Astrocyte (in vitro differentiated cells and primary cell): ENCODE data around the genes ADAMTS5, KRTAP23-1, KRTAP19-3, KRTAP20-2 and KRTAP8-1.

- PRO-cap: bidirectional peak, plus-strand start at chr21:26967049, minus-strand start at chr21:26967091; bidirectional peak, plus-strand start at chr21:26967780, minus-strand start at chr21:26967608
- RRBS, 2 experiments: 2 to 6% methylated on average over 12 to 15 of the region's 66 CpGs
Observed at GRCh38 chr21:26966887-26967972, at the start of gene ADAMTS5. TSS of gene ADAMTS5 (minus strand) at chr21:26967088.

DNA sequence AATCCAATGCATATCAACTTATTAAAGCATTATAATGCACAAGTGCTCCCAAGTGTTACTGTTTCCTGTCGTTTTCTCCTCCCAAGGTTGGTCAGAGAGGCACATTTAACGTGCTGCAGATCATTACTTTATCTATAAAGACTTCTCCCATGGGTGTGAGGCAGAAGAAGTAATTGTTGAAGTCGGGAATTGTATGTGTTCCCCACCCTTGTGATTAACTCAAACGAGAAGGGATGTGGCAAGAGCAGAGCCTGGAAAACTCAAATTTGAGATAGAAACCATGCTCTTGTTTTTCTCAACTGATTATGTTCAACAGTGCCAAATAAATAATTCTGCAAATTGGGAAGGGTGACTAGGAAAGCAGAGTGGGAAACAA is 412.5 kb upstream of the ADAMTS5 start:
- PRO-cap: no peak
- RRBS, 2 experiments: no CpG with 5 or more reads among the region's 4 CpGs

DNA sequence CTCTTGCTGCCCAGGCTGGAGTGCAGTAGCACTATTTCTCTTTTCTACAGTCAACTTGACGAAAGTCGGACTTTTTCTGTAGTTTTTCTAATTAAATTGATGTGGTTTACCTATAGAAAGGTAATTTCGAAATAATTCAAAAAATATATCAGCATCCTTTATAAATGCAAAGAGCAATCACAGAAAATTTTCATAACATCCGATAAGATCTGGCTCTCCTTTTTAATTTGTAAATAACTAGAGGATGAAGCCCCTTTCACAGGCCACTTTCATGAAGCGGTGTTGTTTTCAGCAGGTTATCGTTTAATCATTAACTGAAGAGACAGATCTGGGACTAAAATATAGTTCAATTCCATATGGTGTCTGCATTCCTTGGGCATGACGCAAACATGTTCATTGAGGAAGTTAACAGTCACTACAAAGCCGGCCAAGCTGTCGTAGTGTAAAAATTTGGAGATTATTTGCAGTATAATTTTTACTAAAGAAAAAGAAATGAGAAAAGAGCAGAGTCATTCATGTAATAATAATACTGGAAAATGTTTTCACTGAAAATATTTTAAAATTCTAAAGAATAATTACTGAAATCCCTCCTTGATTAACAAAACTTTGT is 565.1 kb upstream of the ADAMTS5 start:
- PRO-cap: bidirectional peak, plus-strand start at position 396 of the sequence, minus-strand start at position 312 of the sequence
- RRBS, 2 experiments: no CpG with 5 or more reads among the region's 9 CpGs

DNA sequence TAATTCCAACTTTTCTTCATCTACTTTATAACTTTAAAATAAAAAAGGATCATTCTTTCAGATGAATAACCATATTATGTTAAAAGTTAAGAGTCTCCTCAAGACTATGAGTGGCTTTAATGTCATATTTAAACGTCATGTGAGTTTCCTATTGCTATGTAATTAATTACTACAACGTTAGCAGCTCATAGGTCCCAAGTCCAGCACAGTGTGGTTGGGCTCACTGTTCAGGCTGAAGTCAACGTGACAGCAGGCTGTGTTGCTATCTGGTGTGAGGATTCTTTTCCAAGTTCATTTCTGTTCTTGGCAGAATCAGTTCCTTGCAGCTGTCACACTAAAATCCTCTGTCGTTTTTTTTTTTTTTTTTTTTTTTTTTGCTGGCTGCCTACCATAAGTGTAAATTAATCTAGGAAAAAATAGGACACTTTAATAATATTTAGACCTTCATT is 785.9 kb downstream of the N6AMT1 start:
- PRO-cap: no peak
- RRBS, 2 experiments: no CpG with 5 or more reads among the region's 4 CpGs

DNA sequence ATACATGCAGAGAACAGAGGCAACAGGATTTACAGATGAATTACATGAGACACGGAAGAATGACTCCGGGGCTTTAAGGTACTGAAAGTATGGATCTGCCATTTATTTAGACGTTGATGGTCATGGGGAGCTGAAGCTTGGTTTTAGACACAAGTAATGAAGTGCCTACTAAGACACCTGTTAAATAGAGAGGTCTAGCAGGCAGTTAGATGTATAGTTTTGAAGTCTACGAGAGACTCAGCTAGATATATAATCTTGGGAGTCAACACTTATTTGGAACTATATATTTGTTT is 1.0 kb downstream of the RWDD2B start:
- PRO-cap: no peak
- RRBS, 2 experiments: no CpG with 5 or more reads among the region's 4 CpGs

- PRO-cap: no peak
- RRBS, 2 experiments: no CpG with 5 or more reads among the region's 6 CpGs
Observed at GRCh38 chr21:29092444-29092846, 19.0 kb upstream of the CCT8 start.

GRCh38 chr21:29159318-29159914 is 29.0 kb downstream of the MAP3K7CL start:
- PRO-cap: no peak
- RRBS, 2 experiments: no CpG with 5 or more reads among the region's 6 CpGs

DNA sequence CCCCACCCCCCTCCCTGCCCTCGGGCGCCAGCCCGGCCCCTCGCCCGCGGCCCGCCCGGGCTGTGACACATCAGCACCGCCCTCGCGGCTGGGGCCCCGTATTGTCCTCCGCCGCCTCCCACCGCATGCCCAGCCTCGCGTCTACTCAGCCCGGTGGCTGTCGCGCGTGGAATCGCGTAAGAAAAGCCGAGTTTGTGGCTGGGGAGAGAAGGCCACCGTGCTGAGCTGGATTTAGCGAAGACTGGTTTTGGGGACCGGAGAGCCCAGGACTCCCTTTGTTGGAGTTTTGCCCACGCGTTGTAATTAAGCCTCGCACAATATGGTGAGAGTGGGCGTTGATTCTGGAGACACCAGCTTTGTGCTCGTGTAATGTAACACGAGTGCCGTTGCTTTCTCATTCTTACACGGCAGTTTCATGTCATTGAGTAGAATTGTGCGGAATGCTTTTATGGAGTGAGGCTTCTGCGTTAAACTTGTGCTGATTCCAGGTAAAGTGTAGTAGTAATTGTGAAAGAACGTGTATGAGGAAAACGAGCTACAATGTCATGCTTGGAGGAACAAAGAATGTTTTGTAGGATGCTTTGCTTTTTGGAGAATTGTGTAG is 657 bp downstream of the BACH1 start:
- PRO-cap: bidirectional peak, plus-strand start at position 101 of the sequence, minus-strand start outside the sequence
- RRBS, 2 experiments: 0 to under 1% methylated on average over 7 to 18 of the region's 39 CpGs

GRCh38 chr21:29307906-29308494 is 9.3 kb downstream of the BACH1 start:
- PRO-cap: no peak
- RRBS, 2 experiments: no CpG with 5 or more reads among the region's 2 CpGs

GRCh38 chr21:29555945-29556211 is 257.2 kb downstream of the BACH1 start:
- PRO-cap: no peak
- RRBS, 2 experiments: no CpG with 5 or more reads among the region's 3 CpGs

GRCh38 chr21:30348573-30348867 is at the start of gene KRTAP23-1:
TSS of gene KRTAP23-1 (minus strand) at chr21:30348606.
- PRO-cap: no peak
- RRBS, 2 experiments: no CpG with 5 or more reads among the region's 2 CpGs

DNA sequence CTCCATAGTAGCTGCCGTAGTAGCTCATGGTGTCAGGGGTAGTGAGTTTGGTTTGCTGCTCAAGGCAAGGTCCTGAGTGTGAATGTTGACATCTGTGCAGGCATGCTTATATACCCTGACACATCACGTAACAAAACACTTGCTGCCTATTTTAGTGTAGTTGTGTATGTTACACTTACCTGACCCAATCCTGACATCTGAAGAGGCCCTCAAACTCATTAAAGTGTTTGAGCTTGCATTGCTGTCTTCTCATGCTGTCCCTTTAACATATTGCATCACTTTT is at the start of gene KRTAP19-3:
TSS of gene KRTAP19-3 (minus strand) at position 84 of the 283 bp plus-strand sequence.
- PRO-cap: no peak
- RRBS, 2 experiments: no CpG with 5 or more reads among the region's 2 CpGs

DNA sequence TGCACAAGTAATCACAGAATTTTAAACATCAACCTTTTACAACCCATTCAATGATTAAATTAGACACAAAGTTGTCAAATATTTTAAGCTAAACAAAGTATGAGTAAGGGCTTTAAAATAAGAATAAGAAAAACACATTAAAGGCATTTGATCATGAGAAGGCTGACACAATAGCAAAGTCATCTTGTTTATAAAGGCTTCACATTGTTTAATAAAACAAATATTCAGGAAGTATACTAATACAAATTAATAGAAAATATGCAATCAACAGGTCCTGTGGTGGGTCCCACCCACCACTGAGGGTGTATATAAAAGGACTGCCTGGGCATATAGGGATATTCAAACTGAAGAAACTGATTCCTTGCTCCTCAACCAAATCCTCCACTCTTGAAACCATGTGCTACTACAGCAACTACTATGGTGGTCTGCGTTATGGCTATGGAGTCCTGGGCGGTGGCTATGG is at the start of gene KRTAP20-2:
TSS of gene KRTAP20-2 (plus strand) at position 338 of the 463 bp plus-strand sequence.
- PRO-cap: no peak
- RRBS, 2 experiments: no CpG with 5 or more reads among the region's 2 CpGs

- PRO-cap: no peak
- RRBS, 2 experiments: no CpG with 5 or more reads among the region's 7 CpGs
Observed at GRCh38 chr21:30813112-30813461, at the start of gene KRTAP8-1. TSS of gene KRTAP8-1 (minus strand) at chr21:30813274.

DNA sequence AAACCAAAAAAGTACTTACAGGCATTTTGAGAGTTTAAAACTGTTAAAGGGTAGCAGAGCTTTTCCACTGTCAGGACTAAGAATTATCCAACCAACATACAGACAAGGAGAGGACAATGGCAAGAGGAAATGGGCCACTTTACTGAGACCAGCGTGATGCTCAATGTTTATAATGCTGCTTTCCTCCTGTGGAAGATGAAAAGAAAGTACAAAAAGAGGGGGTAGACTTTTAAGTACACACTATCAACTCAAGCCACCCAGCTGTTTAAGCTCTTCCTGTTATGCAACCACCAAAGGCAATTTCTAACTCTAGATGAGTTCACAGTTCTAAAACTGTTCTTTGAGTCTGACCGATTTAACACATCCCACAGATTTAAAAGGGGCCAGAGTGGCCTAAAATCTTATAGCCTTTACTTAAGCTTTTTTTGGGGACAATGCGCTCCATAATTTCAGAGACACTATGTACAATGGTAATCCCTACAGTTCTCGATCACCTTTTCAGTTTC is 120.9 kb upstream of the KRTAP19-8 start:
- PRO-cap: no peak
- RRBS, 2 experiments: no CpG with 5 or more reads among the region's 4 CpGs

GRCh38 chr21:31251749-31252515 is 92.1 kb downstream of the TIAM1 start:
- PRO-cap: no peak
- RRBS, 2 experiments: 92 to 97% methylated on average over 16 to 18 of the region's 42 CpGs

DNA sequence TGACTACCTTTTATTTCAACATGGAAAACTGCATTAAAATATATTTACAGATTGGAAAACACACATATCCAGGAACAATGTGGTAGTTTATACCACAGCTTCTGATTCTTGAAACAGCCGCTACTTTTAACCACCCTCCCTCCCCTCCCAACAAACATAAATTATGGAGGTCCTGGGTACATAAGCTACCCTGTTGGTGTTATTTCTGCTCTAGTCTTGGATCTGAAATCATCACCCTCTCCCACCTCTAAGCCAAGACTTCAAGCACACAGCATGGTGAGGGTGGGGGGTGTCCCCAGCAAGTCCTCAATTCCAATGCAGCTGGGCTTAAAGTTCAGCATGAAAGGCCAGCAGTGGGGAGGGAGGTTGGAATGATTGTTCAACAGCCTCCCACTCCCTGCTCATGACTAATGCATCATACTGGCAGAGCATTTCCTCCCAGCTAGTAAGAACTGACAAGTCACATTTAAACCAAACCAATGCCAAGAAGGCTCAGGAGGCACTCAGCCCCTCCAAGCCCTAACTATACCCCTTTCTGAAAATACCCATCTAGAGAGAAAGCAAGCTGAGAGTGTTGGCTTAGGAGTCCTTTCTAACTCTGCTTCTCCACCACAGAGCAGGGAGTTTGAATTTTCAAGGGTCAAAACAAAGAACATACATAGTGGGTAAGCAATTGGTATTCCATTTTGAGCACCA is 50.1 kb downstream of the TIAM1 start:
- PRO-cap: bidirectional peak, plus-strand start at position 463 of the sequence, minus-strand start at position 346 of the sequence
- RRBS, 2 experiments: no CpG with 5 or more reads among the region's 1 CpG

DNA sequence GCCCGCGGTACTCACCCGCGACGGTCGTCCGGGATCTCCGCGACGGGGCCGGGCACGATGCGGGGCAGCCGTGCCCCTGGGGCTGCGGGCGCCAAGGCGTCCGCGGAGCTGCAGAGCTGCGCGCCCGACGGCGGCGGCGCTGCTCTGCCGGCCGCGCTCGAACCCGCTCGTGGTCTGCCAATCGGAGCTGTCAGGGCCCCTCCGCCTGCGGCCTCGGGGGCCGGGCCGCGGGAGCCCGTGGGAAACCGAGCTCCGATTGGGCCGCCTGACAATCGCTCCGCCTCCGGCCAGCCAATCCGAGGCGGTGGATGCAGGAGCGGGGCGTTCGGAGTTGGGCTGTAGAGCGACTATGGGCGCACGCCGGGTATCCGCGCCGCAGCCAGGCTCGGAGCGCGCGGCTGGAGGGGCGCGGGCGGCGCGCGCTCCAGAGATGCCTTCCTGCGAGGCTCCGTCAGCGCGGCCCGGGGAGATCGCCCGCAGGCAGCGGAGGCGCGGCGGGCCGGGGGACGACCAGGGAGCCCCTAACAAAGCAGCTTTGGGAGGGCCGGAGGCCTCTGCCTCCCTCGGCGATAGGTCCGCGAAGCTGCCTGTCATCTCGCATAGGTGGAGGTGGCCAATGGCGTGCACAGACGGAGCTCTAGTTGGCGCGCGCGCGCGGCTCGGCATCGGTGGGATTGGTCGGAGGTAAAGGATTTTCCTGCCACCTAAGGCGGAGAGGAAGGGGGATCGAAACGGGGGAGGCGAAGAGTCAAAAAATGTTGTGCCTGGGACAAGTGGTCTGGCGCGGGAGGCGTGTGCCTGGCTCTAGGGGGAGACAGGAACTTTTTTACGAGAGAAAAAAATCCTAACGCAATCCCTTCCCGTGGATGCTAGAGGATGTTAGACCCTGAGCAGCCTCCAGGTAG is 100.3 kb upstream of the SOD1 start:
- PRO-cap: bidirectional peak, plus-strand start at position 378 of the sequence, minus-strand start at position 146 of the sequence
- RRBS, 2 experiments: under 1 to 2% methylated on average over 43 to 66 of the region's 108 CpGs

GRCh38 chr21:31657850-31658421 is 1.6 kb upstream of the SOD1 start:
- PRO-cap: no peak
- RRBS, 2 experiments: no CpG with 5 or more reads among the region's 10 CpGs

DNA sequence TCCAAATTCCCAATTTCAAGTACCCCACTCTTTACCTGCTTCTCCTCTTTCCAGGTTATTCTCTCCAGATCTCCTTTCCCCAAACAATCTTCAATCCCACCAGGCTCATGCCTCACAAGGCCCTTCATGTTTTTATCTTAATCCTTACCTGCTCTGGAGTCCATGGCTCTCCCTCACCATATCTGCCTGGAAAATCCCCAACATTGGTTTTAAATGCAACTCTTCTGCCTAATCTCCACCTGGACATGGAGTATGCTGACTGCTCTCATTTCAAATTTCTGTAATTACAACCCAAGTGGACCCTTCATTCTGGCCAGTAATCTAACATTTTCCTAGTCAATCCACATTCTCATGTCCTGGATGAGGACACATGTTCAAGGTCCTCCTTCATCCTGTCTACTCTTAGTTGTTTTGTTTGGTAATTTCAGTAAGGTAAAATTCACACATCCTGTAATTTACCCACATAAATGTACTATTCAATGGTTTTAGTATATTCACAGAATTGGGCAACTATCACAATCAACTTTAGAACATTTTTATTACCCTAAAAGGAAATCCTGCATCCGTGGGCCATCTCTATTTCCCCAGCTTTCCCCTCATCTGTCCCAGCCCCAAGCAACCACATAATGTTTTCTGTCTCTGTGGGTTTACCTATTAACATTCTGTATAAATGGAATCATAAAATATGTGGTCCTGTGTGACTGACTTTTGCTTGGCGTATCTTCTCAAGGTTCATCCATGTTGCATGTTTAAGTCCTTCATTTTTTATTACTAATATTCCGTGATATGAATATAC is 17.0 kb downstream of the SOD1 start:
- PRO-cap: no peak
- RRBS, 2 experiments: no CpG with 5 or more reads among the region's 3 CpGs